Trachea (tissue), 1 donor: Measurements from ENCODE around the gene EXOSC3.

- PRO-cap: no peak
These were observed 66.9 kb upstream of the GRHPR start for GRCh38 chr9:37355624-37356034.

- PRO-cap: no peak
These were observed 11.4 kb downstream of the GRHPR start for GRCh38 chr9:37433410-37434725.

GRCh38 chr9:37587464-37587954 lies 4.9 kb downstream of the TOMM5 start:
- PRO-cap: no peak

- PRO-cap: bidirectional peak, plus-strand start at chr9:37785138, minus-strand start at chr9:37785054
These were observed at the start of gene EXOSC3 for GRCh38 chr9:37784391-37785524. TSS of gene EXOSC3 (minus strand) at chr9:37785064.

GRCh38 chr9:37827963-37828654 lies 27.5 kb downstream of the DCAF10 start:
- PRO-cap: no peak

GRCh38 chr9:37936729-37937352 lies 32.9 kb upstream of the SLC25A51 start:
- PRO-cap: no peak

DNA sequence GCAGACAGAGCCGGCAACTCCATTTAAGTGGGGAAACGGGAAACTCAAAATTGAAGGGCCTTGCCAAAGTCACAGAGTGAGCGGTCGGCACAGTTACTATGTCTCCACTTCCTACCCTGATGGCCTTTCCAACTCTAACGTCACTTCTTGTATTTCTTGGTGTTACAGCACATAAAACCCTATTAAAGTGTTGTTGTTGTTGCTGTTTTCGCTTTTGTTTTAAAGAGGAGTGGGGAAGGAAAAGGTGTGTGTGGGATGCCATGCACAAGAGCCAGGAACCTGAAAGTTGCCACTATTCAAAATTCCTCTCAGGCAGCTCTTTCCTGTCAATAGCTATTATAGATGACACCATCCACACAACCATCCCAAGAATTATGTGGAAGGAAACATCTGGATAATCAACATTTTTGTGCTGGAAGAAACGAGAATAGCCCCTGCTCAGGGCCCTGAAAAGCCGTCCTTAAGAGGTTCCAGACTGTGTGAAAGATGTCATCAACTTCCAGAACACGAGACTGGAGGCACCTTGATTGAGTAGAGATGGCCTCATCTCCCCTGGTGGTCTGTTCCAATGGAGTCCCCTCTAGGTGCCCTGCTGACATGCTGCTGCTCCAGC lies 79.3 kb downstream of the SHB start:
- PRO-cap: no peak

GRCh38 chr9:37992932-37993683 lies 75.9 kb downstream of the SHB start:
- PRO-cap: no peak

- PRO-cap: no peak
These were observed 50.8 kb downstream of the SHB start for GRCh38 chr9:38018092-38018856.

DNA sequence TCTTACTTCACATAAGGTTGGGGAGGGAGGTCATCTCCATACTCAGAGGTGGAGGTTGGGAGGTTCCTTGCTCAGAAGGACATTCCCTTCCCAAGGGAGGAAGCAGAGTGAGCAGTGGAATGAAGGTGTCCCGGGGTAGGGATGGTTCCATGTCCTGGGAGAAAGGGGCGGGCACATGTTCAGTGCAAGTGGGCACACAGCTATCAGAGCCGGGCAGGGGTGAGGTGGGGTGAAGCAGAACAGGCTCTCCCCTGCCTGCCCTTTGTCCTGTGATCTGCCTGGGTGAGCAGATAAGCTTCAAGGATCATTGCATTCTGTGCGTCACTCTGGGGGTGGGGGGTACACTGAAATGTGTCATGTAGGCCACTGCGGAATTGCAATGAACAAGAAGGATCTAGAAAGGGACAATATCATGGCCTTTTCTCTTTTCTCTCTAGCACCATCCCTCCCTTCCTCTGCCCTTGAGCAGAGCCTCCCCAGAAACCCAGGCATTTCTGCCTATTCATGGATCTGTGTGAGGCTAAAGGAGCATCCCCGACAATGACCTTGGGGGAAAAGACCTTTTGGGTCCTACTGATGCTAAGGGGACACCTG lies 61.7 kb upstream of the SHB start:
- PRO-cap: no peak

GRCh38 chr9:38386374-38386834 lies 6.1 kb upstream of the ALDH1B1 start:
- PRO-cap: no peak

GRCh38 chr9:38620870-38621648 lies 663 bp upstream of the ANKRD18A start:
- PRO-cap: no peak

DNA sequence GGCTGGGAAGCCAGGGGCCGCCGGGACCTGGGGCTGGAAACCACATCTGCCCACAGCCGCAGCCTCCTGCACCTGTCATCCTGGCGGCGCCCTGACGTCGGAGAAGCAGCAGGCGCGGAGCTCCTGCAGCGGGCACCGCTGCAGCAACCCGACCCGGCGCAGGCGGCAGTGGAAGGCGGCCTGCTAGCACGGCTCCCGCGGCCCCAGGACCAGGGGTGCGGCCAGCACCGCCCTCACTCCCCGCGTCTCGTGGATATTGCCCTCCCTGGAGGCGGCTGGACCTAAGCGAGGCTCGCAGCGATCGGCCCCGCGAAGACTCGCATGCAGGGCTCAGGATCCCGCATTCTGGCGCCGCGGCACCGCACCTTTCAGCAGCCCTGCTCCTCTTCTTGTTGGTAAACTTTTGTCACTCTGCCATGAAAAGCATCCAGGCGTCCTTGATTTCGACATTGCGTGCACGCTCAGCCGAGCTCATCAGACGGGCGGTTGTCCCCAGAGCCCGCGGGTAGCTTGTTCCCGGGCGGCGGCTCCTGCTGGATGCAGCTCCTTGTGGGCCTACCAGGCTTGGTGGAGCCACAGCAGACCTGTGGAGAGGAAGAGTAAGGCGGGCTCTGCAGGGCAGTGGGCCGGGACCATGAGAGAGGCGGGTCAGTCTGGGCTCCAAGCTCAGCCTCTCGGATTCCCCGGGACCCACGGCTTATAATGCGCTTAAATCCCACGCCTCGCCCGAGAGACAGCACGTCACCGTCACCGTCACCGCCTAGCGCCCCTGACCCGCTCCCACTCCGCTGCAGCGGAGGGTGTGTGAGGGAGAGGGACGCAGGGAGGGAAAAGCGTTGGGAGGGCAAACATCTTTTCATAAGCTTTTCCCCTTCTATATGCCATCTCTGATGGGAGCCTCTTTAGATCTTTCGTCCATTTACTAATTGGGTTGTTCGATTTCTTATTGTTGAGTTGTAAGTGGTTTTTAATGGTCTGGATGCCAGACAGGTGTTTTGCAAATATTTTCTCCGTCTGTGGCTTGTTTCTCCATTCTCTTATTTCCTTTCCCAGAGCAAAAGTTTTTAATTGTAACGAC lies 1.8 kb upstream of the ANKRD18A start:
- PRO-cap: no peak

- PRO-cap: no peak
These were observed 549.5 kb downstream of the FOXD4L6 start for GRCh38 chr9:40578904-40579497.

DNA sequence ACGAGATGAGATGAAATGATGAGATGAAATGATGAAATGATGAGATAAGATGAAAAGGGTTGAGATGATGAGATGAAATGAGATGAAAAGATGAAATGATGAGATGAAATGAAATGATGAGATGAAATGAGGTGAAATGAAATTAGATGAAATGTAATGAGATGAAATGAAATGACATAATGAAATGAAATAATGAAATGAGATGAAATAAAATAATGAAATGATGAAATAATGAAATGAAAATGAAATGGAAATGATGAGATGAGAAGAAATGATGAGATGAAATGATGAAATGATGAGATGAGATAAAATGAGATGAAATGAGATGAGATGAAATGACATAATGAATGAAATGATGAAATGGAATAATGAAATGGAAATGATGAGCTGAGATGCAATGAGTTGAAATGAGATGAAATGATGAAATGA lies 532.5 kb downstream of the FOXD4L6 start:
- PRO-cap: no peak

DNA sequence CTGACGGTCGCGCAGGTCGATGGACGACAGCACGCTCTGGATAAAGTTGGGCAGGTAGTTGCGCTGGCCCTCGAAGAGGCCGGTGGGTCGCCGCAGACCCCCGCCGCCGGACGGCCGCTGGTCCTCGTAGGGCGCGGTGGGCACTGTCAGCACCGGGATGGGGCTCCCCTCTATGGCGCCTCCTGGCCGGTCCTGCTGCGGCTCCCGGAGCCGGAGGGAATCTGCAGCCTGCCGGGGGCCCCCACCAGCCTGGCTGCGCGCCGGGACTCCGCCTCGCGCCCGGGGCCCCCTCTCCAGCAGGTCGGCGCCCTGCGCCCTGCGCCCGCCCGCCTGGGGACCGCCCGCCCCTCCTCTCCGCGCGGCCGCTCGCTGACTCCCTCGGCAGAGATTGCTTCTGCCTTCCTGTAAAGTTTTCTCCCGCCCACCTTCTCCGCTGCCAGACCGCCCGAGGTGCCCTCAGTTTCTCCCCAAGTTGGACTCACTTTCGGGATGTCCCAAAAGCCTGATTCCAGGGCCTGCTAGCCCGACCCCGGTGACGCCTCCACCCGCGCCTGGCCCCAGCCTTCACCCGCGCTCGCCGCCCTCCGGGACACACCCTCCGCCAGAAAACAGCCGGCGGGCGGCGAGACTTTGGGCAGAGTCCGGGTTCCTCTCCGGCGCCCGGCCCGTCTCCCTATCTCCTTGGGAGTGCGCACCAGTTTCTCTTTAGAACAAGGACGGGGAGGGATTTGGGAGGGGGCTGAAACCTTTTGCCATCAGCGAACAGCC lies 54.0 kb downstream of the FOXD4L6 start:
- PRO-cap: unidirectional peak, minus-strand start at position 689 of the sequence

DNA sequence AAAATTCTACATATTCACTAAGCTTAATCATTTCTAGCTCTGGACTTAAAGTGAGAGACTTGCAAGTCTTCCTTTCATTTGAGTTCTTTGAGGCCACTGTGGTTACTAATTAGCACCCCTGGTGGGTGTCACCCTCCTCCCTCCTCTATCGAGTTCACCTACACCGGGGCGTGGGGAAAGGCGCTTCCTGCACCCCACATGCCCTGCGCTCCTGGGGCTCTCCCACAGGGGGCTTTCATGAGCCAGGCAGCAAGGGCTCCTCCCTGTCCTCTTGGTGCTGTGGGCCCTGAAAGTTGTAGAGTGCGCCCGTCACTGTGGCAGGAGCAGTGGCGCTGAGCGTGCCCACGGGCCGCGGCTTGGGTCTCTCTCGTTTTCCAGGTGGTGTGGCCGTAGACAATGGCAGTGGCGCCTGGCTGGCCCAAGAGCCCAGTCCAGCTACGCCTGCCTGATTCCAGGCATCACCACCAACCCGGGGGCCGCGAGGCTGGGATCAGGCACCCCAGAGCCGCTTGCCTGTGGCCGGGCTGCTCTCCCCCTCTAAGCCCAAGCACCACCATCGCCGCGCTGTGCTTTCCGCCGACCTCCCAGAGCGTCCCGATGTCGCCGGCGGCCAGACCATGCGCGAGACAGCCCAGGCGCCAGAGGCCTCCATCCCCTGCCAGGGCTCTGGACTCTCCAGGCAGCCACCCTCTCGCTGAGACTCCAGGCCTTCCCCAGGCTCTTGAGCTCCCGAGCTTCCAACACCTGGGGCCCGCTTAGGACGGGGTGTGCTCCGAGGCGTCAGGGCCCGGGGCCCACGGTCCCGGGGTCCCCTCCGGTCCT lies 45.9 kb upstream of the ZNG1F start:
- PRO-cap: no peak

GRCh38 chr9:41269098-41269451 lies 80.0 kb upstream of the ZNG1F start:
- PRO-cap: no peak

DNA sequence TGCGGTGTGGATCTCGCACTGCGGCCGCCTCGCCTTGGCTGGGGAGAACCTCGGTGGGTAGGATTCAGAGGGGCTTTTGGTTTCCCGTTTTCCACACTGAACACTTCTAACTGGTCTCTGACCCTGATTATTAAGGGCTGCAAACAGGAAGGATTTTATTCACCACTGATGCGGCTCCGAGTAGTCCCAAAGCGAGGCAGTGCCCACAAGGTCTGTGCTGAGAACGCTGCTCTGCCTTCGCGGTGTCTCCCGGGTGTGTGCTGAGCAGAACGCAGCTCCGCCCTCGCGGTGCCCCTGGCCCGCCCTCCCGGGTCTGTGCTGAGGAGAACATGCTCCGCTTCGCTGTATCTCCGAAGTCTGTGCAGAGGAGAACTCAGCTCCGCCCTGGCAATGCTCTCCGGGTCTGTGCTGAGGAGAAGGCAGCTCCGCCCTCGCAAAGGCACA lies 167.4 kb upstream of the ZNG1F start:
- PRO-cap: unidirectional peak, minus-strand start at position 320 of the sequence

DNA sequence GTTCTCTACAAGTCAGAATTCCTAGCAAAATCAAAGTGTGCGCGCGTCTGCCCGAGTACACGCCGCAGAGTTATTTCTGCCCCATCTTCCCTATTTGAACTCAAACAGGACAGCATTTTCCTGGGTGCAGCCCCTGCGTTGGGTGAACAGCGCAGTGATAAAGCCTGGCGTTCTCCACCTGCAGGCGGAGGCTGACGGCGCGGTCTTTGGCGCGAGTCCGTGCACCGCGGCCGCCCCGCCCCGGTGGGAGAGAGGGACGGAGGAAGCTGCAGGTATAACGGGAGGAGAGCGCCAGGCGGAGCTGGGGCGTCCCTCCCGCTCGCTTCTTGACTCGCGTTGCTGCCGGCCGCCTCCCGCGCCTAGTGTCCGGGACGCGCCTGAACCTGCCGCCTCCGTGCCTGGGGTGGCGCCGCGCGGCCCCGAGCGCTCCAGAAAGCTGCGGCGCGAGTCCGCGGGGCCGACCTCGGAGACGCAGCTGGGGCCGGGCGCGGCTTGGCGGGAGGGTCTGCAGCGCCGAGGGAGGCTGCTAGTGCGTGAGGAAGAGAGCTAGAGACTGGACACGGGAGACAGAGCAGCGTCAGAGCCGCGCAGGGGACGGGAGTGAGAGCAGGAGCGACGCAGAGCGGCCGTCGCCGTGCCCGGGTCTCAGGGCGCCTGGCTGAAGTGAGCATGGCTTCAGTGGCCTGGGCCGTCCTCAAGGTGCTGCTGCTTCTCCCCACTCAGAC lies 140.6 kb downstream of the SPATA31A7 start:
- PRO-cap: no peak